Cerebral cortex (tissue), 2 donors: ENCODE results near the genes TPM2, HINT2 and CLTA.

- PRO-cap, 2 experiments: peak in 2 of 2 experiments; most common minus-strand start chr9:35689925 (in 2)
Measured at GRCh38 chr9:35689482-35690065, at the start of gene TPM2. TSS of gene TPM2 (minus strand) at chr9:35689925.

DNA sequence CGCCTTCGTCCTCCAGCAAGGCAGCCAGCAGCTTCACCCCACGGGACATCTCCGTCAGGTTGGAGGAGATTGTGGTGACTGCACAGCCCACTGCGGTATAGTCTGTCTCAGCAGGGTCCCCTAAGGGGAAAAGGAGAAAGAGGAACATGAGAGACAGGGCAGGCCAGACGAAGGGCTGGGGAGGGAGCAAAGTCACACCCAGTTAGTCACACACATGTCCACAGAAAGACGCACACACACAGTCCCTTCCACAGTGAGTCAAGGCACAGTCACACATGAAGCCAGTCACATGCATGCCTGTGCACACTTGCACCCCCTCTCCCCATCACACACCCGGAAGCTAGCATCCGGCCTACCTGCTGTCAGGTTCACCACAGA lies 12.8 kb downstream of the TLN1 start:
- PRO-cap, 2 experiments: no peak in any of the 2 experiments

DNA sequence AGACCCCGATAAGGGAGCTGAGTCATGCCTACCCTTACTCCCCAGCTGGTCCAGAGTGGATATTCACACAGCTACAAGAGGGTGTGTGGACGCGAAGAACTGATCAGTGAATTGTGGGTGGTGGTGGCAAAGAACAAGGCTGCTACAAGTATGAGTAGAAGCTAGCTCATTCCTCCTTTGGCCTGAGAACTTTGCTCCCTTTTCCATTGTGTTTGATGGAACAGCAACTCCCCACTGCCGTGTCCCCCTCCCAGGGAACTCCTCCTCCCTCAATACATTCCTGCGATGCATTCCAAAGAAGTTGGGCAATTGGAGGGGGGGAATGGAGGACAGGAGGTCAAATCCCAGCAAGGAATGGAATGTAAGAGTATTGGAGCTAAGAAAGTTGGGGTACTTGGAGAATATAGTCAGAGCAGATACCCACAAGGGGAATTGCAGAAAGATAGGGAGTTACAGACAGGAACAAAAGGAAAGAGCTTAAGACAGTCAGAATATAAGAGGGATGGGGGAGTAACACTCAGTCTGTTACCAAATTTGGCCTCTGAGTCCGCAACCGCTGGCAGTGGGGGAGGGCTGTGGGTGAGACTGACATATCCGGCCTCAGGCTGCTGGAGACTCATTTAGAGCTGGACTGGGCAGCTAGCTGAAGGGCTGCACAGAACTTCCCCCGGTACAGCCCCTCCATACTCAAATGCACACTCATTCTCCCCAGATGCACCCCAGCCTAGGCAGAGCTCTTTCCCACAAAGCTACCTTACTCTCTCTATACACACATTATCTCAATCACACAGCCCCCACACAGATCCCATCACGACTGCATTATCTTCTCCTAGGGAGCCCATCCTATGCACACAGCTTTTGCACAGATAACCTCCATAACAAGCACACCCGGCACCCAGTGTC lies 3.9 kb downstream of the TLN1 start:
- PRO-cap, 2 experiments: peak in 1 of 2 experiments; most common plus-strand start position 619 of the sequence (in 1); most common minus-strand start position 214 of the sequence (in 1)

- PRO-cap, 2 experiments: no peak in any of the 2 experiments
Measured at GRCh38 chr9:35741829-35742796, 6.9 kb downstream of the GBA2 start.

- PRO-cap, 2 experiments: peak in 1 of 2 experiments; most common plus-strand start chr9:35750118 (in 1); most common minus-strand start chr9:35749984 (in 1)
Measured at GRCh38 chr9:35749484-35750366, 638 bp downstream of the RGP1 start.

- PRO-cap, 2 experiments: no peak in any of the 2 experiments
Measured at GRCh38 chr9:35753360-35754113, 539 bp downstream of the MSMP start.

DNA sequence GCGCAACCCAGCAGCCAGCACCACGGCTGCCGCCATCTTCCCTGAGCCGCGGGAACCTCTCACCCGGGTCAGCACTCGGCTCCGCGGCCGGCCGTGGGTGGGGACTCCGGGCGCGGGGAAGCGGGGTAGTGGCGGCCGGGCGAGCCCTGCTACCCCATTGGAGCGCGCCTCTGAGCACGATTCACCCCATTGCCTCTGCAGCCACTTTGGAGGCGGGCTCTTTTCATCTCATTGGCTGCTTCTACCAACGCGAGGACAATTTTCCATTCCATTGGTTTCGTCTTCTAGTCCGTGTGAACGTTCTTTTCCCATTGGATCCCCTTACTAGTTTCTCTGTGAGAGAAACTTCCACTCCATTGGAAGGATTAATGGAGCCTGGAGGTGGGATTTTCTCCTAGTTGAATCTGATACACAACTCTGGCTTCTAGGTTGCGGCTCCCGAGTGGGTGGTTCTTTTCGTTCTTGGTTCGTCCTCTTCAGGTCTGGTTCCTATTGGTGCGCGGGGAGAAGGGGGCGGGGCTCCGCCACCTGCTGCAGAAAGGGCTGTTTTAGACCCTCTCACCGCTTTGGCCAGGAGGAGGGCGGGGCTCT lies at the start of gene HINT2:
TSS of gene HINT2 (minus strand) at position 99 of the 591 bp plus-strand sequence.
- PRO-cap, 2 experiments: peak in 1 of 2 experiments; most common minus-strand start position 56 of the sequence (in 1)

- PRO-cap, 2 experiments: peak in 1 of 2 experiments; most common plus-strand start chr9:35919633 (in 1); most common minus-strand start chr9:35919376 (in 1)
Measured at GRCh38 chr9:35919108-35919887, 10.0 kb downstream of the SPAAR start.

- PRO-cap, 2 experiments: no peak in any of the 2 experiments
Measured at GRCh38 chr9:36158740-36159399, 10.3 kb upstream of the CCIN start.

- PRO-cap, 2 experiments: no peak in any of the 2 experiments
Measured at GRCh38 chr9:36160132-36160877, 8.9 kb upstream of the CCIN start.

GRCh38 chr9:36190830-36191641 lies at the start of gene CLTA:
TSS of gene CLTA (plus strand) at chr9:36190921.
- PRO-cap, 2 experiments: peak in 1 of 2 experiments; most common plus-strand start chr9:36190963 (in 1)

DNA sequence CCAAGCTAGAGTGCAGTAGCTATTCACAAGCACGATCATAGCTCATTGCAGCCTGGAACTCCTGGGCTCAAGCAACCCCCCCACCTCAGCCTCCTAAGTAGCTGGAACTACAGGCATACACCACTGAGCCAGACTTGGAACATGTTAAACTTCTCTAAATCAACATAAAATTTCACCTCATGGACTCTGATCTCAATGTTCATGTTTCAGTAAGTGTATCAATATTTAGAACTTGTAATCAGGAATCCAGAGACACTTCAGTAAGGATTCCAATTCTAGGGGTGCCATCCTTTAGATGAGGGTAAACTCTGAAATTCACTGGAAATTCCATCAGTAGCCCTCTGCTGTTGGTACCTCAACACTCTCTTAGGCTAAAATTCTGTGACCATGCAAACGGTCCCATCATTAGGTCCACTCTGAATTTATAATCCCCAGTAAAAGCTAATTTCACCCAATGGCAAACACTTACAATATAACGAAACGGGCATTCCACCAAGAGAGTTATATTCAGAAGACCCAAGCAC lies 6.7 kb downstream of the GNE start:
- PRO-cap, 2 experiments: no peak in any of the 2 experiments

DNA sequence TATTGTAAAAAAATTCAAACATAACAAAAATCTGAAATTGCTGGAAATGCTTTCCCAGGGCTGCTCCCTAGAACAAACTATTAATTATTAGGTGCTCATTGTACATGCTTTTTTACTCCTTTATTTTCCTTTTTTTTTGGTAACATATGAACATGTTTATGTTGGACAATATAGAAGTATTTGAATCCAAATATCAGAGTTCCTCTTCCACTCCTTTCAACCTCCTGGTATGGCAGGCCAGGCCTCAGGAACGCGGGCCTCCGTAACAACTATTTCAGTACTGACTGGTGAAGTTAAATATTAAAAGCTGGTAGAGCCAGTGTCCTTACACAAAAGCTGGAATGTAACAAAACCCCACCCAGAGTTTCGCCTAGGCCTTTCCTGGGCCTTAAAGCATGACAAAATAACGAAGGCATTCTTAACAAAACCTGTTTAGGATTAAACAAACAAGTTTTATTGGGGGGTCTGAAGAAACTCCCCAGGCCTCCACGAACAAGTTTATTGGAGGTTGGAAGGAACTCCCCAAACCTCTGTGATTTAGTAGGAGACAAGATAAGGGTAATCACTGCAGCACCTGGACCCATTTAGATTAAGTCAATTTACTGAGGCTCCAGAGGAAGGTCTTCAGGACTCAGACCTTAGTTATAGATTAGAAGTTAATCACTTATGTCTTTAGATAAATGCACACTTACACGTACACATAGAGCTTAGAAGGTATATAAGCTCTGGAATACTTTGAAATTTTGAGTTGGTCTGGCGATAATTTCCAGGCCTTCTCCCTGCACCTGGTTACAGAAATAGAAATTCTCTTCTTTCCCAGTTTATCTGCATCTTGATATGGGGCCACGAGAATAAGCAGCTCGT lies 61.6 kb upstream of the GNE start:
- PRO-cap, 2 experiments: no peak in any of the 2 experiments

DNA sequence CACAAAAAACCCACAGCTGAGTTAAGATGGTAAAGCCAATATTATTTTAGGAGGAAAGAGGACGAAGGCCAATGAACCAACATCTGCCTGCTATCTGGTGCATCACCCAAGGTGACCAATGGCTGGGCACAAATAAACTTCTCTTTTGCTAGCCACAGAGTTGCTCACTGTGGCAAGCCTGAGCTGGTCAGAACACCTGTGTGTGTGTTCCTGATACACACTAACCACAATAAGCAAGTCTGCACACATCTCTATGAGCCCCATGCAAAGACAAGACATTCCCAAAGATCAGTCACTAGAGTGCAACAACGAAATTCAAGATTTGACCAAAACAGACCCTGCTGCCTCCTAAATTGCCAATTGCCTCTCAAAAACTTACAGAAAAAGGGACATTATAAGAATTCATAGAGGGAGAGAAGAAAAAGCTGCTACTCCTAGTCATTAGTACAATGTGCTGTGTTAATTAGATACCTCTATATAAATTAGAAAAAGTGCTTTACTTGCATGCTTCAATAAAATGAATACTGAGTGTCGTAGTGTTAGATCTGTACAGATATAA lies 63.0 kb downstream of the RNF38 start:
- PRO-cap, 2 experiments: no peak in any of the 2 experiments

DNA sequence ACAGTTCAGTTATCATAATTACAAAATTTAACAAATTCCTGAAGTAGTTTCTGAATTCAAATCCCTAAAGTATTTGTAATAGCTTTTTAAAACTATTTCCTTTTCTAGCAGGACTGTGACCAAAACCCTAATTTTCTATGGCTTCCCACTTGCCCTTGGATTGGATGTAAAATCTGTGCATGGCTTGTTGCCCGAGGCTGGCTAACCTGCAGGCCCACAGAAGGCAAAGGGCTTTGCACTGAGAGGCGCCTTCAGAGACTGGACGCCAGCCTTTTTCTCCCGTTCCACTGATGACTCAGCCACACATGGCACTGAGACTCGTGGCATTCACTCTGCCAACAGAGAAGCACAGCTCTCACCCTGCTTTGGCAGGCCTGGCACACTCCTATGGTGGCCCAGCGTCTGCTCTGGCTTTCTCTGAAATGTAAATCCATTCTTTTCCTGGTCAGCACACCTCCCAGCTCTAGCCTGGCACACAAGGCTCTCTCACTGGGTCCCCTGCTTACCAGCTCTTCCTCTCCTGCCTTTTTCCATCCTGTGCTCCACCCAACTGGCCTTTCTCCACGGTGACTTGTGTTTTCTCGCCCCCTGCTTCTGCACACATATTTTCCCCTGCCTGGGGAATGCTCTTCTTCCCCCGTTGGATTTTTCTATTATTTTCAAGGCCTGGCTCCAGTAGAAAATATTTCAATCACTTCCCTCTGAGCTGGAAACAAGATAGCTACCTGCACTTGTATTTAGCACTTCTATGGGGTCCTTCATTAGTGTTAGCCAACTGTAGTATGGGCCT lies 5.9 kb upstream of the MELK start:
- PRO-cap, 2 experiments: no peak in any of the 2 experiments

DNA sequence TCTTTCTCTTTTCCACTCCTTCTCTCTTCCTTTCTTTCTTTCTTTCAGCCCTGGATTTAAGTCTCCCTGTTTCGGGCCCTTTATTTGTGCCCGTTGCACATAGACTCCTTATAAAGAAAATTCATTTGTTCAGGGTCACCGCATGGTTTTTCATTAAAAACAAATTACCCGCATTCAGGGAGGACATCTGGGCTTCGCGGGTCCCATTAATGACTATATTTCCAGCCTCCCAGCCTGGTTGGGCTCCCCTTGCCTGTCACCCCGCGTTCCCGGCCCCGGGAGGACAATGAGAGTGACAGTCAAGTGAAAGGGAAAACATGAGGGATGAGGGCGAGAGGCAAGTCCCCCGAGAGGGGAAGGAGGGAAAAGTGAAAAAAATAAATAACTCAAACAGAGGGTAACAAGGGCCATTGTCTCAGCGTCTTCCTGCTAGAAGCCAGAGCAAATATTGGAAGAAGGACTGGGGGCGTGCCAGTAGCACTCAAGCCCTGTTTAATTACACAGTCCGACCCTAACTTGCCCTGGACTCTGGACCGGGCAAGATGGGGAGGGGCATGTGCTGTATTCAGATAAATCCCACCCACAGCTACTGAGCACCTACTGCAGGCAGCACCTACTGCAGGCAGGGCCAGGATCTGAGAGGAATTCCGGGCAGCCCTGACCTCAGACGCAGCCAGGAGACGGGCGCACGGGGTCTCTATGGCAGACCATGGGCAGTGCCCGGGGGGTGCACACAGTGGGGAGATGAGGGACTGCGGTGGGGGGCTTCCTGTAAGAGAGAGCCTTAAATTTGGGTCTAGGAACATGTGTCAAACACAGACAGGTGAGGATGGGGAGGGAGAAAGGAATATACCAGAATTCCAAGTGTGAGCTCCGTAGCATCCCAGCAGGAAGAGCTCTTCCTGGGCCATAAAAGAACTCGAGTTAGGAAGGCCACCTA lies 166.1 kb downstream of the PAX5 start:
- PRO-cap, 2 experiments: no peak in any of the 2 experiments

- PRO-cap, 2 experiments: no peak in any of the 2 experiments
Measured at GRCh38 chr9:37025257-37026035, 8.6 kb downstream of the PAX5 start.

DNA sequence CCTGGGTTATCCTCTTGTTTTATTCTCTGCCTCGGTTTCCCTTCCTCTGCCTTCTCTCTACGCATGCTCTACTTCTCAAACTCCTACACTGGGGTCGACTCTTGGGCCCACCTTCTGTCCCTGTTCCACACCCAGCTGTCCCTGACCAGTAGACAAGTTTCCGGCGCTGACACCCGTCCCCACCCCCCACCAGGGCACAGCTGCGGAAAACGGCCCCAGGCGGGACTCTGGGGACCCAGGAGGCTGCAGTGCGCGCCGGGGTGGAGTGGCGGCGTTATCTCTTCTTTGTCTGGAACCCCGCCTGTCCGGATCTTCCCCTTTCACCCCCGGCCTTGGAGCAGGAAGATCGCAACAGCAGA lies 4.9 kb downstream of the PAX5 start:
- PRO-cap, 2 experiments: no peak in any of the 2 experiments

GRCh38 chr9:37034663-37034928 lies 528 bp upstream of the PAX5 start:
- PRO-cap, 2 experiments: no peak in any of the 2 experiments

DNA sequence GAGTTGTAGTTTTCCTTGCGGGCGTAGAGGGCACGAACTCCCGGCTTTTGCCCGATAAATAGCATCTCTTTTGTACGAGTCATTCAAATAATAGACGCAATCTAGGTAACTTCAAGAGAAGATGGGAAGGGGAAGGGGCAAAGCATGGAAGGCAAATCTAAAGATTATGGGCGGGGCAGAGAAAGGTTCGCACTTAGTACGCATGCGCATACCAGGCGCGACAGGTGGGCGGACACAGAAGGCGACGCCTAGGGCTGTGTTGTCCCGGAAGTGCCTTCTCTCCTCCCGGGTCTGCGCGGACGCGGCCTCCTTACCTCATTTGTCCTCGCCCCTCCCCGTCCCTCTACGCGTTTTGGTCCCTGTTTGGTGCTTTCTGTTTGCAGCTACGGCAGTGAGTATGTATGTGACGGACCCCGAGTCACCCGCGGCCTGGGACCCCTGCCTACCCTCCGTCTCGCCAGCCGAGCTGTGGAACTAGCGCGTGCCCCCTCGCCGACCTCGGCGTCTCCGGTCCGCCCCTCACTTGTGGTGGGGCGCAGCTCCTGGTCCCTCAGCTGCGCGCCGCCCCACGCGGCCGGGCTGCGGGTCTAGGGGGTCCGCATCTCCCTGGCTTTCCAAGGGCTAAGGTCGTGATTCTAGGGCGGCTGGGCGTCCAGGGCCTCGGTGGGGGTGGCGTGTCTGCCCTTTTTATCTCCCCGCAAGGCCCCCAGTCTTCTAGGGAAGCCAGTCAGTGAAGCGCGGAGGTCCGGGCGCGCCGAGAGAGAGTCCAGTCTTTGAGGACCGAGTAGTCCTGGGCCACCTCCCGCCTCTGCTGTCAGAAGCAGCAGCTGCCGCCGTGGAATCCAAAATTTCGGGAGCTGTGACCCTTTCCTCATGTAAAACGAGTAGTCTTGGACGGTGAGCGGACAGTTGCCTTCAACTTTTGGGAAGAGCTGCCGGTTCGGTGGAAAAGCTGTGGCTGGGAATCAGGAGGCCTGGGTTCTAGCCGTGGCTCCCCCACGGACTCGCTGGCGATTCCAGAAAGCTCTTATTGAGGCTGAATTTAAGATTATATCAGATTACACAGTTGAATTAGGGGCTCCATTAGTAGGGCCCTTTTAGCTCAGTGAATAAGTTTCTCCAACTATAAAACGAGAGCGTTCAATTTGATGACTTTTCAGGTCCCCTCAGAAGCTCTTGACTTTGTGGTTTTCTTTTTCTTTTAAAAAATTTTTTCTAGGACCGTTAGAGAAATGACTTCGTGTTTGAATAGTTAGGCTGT lies 40.3 kb upstream of the ZCCHC7 start:
- PRO-cap, 2 experiments: peak in 2 of 2 experiments; most common plus-strand start position 278 of the sequence (in 2)